Duodenum (tissue), 1 donor: ENCODE measurements around a stretch of chr17.

GRCh38 chr17:28896564-28897553 is 674 bp downstream of the FLOT2 start:
- PRO-cap = unidirectional peak, plus-strand start at chr17:28897319

DNA sequence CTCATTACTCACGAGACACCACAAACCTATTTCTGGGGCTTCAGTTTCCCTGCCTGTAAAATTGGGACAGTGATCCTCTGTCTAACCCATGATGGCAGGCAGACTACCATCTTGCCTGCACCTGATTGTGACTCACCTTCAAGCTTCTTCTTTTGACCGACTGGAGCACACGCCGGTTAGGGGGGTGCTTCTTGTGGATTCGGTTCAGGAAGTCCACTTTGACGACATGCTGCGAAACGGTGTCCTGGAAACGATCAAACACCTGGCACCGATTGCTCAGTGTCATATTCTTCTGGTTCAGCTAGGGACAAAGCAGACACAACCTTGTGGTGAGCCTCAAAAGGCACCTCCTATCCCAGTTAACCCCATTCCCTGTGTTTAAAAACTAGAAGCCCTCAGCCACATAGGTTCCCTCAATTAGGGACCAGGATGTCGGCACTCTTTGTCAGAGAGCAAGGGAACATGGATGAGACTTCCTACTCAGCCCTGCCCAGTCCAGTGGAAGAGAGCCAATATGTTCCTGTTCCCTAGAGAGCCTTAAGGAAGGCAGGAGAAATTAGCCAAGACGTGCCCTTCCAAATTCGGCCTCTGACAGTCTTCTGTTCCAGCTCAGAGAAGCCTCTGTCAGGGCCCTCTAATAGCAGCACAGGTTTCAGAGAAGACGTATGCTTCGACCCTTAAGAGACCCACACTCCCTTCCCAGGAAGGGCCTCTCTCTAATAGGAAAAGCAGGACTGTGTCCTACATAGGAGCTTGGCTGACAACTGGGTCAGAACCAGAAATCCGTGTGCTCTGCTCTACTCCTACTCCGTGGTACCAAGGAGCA is 14.5 kb upstream of the DHRS13 start:
- PRO-cap = no peak

DNA sequence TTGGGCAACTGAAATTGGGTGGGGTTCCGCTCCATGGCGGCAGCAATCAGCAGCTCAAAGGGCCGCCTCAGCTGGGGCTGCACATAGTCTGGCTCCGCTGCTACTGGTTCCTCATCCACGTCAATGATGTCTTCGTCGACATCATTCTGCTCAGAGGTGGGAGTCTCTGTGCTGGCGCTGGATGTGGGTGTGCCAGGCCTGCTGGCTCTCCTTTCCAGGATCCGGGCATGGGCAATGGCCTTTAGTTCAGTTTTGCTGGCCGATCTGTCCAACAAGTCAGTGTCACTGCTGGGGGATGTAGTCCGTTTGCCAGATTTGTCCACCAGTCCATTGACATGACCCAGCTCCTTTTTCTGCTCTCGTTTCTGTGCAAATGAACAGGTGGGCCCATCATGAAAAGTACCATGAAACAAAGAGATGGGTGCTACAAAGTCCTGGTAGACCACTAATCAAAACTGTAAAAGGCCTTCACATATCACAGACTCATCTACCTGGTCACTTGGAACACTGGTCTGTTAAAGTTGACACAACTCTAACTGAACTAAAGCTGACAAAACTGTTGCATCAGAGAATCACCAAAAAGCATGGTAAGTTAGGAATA is 21.2 kb upstream of the DHRS13 start:
- PRO-cap = no peak

GRCh38 chr17:28945045-28945680 is 6.2 kb downstream of the PHF12 start:
- PRO-cap = no peak

DNA sequence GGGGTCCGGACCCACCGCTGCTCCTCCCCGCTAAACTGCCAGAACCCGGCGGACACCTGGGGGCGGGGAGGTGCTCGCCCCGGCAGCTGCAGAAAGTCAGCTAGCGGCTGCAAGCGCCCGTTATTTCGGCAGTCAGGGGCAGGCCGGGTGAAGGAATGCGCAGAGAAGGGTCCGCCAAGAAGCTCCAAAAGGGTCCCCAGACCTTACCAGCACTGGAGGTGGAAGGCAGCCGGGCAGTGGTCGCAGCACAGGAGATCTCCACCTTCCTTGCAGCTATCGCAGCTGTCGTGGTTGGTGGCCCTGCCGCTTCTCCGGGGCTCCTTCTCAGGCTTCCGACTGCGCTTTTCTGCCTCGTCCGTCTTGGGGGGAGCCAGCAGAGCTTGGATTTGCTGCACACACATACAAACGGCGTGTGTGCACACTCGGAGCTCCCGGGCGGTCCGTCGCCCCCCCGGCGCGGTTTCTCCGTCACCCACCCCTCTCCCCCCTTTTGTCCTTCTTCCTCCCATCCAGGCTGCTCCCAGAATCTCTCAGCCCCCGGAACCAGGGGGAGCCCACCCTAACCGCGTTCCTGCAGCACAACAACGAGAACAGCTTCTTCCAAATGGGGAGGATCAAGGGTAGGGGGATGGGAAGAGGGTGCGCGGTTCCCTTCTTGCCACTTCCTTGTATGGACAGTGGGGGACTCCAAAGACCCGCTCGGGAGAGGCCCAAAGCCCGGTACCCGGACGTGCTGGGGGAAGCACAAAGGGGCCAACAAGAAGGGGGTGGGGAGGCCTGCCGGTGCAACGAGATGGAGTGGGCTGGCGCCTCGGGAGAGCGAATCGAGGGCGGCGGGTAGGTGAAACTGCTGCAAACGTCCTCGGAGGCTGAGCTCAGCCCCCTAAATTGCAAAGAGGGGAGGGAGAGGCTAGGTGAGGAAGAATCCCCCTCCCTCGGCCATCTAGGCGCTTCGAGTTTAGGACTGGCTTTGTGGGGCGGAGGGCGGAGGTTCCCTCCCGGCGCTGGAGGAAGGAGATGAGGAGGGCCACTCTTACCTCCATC is 1.1 kb downstream of the PHF12 start:
- PRO-cap = unidirectional peak, minus-strand start at position 348 of the sequence

- PRO-cap = no peak
These were observed 65.7 kb downstream of the PIPOX start for GRCh38 chr17:29108624-29109150.

DNA sequence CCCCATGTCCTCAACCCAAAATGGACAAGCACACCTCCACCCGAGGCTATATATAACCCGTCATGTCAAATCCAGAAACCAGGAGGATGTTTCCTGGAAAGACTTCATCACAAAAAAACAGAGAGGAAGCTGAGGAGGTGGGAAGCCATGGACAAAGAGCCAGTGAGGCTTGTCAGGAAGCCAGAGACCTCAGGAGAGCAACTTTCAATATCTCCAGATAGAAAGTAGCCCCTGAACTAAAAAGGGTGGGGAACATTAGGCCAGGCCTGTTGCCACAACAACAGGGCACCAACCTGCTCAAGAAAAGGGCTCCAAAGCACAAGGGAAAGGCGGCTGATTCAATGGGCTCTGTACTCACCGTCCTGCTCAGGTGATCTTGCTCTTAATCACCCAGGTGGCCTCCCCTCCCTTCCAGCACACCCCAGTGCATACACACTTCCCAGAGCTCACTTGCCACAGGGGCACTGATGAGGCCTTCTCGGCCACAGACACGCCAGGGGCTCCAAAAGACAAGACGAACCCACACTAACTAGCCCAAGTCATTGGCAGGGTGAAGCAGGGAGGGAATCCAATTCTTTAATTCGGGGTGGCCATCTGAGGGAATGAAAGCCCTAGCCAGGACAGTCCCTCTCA is 1.6 kb downstream of the MYO18A start:
- PRO-cap = no peak

- PRO-cap = no peak
These were observed 5.6 kb upstream of the CRYBA1 start for GRCh38 chr17:29240801-29241678.

- PRO-cap = no peak
These were observed 14.6 kb downstream of the NUFIP2 start for GRCh38 chr17:29279027-29279978.

DNA sequence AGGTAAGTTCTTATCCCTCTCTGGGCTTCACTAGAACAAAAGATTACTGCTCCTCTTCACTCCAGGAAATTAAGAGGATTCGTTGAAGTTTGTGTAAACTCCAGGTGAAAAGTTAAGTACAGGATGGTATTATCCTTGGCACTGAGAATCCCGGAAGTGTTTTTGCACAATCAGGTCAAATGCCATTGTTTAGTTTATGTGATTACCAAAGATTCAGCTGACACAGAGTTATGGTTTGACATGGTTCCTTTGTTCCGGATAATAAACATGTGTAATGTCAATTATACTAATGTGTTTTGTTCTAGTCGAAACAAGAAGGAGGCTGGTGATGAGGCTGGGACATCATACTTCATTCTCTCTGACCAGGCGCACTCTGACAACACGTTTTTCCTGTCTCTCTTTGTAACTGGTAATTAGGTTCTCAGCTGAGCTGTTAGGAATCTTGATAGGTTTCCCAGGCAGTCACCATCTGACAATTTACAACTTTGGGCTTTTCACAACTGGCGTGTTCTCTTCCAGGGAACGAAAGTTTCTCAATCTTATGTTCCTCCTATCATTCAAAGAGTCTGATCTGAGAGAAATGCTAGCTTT is 10.8 kb upstream of the TAOK1 start:
- PRO-cap = no peak

DNA sequence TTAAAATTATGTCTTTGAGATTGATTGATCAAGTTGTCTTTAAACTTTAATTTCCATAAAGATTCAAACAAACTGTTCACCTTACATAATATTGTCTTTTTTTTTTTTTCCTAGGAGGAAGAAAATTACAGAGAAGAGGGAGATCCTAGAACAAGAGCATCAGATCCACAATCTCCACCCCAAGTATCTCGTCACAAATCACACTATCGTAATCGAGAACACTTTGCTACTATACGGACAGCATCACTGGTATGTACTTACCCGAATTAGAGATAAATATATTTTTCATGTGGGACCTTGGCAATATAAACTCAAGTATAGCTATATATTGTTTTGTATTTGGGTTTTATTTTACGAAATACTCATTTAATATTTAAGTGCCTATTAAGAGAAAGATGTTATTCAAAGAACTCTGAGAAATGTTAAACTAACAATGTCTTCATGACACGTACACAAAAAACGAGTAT is 64.3 kb downstream of the ABHD15 start:
- PRO-cap = no peak

DNA sequence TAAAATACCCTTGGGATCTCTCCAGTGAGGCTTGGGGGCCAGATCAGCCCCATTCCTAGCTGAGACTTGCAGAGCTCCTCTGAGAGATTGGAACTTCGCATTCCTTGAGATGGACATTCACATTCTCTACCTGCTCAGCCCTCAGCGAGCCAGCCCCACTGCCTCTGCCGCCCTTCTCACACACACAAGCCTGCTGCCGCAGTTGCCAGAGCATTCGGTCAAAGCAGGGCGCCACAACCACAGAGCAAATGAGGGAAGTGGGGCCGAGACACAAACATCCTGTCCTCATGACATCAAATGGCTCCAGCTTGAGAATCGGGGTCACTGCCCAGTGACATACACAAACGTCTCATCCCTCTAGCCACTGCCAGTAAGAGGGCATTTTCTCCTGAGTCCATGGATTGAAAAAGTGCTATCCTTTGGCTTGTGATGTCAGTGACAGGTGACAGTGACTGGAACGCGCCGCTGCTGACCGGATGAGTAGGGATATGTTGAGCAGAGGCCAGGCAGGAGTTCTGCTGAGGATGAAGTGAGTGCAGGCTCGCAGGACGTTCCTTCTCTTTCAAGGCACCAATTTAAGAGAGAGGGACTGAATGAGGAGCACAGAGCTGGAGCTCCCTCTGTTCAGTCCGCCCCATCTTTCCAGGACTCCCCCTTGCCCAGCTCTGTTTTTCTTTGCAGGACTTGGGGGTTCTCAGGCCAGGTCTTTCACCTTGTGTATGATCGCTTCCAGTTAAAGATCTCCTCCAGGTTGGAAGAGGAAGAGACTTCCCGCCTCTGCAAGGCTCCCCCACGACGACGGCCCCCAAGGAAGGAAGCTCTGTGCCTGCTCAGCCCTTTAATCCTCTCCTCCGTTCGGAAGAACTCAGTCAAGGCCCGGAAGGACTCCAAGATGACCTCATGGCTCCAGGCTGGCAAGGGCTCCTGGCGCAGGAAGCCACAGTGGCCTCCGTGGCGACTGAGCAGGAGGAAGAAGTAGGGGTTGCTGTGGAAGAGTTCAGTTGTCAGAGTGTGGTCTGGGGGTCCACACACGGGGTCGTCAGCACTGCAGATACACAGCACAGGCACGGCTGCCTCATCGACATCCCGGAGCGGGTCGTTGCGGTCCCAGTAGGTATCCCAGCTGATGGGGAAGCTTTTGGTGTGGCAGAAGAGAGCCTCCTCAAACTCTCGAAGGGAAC is 4.6 kb downstream of the ABHD15 start:
- PRO-cap = bidirectional peak, plus-strand start at position 512 of the sequence, minus-strand start at position 178 of the sequence

DNA sequence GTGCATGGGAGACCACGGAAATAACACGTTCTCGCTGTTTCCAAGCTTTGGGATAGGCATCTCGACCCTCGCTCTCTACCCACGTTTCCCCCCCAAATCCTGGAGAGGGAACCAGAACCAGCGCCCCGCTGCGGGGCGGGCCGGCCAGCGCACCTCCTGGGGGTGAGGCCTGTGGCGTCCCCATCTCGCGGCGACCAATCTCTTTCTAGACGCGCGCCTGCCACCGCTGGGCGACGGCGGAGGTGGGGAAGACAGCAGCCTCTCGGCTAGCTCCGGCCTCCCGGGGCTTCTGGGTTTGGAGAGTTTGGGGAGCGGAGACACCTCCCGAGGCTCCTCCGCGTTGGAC is 709 bp upstream of the TP53I13 start:
- PRO-cap = bidirectional peak, plus-strand start at position 229 of the sequence, minus-strand start at position 155 of the sequence

DNA sequence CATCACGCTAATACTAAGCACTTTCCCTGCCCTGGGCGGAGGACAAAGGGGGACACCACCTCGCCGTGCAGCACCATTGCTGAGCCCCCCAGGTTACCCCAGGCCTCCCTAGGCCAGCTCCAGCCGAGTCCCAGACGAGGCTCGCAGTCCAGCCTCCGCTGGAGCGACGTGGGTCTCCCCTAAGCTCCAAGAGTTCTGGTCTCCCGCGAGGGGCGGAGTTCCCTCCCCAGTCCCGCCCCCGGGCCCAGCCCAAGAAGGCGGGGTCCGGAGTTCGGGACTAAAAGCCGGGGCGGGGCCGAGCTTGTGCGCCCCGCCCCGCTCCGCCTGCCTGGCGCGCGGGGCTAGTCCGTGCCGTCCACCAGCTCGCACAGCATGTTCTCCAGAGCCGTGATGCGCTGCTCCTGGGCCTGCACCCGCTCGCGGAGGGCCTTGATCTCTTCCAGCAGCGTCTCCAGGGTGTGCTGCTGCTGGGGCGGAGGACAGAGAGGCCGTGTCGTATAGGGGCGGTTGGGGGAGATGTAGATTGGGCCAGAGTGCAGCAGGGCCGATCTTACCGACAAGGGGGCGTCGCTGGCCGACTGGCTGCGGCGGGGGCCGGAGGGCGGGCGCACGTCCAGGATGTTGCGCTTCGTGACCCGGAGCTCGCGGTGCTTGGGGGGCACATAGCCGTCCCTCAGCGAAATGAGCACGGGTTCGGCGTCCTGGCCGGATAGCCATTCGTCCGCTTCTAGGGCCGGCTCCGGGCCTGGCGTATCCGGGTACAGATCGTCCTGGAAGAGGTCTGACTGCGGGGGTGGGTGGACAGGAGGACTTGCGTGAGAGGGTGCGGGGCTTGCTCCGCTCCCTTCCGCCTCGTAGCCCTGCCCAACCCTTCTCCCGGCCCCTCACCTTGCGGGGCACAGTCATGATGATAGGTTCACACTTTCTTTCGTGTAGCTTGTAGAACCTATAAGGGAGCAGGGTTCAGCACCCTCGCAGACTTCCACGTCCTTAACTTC is 7.0 kb downstream of the CORO6 start:
- PRO-cap = bidirectional peak, plus-strand start at position 373 of the sequence, minus-strand start at position 168 of the sequence

GRCh38 chr17:29629849-29630807 is 7.4 kb upstream of the CORO6 start:
- PRO-cap = no peak

- PRO-cap = no peak
These were observed 9.8 kb upstream of the CORO6 start for GRCh38 chr17:29632326-29633004.

- PRO-cap = no peak
These were observed 51.6 kb upstream of the CORO6 start for GRCh38 chr17:29674259-29674743.

DNA sequence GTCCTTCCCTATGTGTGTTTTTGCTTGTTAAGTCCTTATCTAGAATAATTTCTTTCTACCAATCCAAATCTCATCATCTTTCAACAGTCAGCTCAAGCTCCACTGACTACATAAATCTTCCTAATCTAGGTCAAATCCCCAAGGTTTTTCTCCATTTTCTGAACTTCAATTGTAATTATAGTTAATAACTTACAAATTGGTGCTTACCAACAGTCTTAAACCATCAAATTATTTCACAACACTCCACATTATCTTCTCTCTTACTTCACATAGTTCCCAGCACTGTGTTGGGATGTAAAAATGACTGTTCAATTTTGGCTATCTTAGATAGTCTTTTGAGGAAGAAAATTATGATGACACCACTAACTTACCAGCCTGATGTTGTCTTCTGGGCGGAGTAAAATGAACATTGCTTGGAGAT is 72.4 kb upstream of the CORO6 start:
- PRO-cap = no peak

DNA sequence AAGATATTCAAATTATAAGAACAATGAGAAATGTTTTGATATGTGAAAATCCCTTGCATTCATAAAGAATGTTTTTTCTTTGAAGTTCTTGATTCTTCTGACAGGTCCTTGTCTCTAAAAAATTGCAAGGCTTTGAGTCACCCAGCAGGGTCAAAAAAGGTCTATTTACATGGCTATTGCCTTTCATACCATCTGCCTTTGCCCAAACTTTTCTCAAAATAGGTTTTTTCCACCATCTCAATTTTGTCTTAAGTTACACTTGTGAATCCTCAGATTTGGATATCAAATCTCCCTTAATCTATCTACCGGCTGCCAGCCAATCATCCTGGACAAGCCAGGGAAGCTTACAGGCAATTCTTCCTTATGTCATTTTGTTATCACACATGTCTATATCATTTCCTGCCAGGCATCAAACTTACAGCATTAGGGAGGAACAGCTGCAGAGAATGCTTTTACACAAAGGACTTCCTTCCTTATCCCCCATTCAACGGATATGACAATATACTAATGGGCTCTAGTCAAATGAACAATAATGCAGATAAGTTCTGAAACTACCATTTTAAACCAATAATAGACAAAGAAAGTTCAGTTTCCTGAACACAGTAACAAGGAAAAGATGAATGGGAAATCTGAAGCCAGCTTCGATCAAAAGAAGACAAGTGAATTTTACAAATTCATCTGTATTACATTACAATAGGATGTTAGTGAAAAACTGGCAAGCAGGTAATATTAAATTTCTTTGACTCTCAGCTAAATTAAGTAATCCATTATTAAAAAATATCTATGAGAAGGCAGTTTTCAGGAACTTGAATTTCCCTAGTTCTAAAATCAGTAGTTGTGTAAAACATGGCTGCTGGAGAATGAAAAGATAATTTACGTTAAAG is 104.2 kb upstream of the CORO6 start:
- PRO-cap = no peak

DNA sequence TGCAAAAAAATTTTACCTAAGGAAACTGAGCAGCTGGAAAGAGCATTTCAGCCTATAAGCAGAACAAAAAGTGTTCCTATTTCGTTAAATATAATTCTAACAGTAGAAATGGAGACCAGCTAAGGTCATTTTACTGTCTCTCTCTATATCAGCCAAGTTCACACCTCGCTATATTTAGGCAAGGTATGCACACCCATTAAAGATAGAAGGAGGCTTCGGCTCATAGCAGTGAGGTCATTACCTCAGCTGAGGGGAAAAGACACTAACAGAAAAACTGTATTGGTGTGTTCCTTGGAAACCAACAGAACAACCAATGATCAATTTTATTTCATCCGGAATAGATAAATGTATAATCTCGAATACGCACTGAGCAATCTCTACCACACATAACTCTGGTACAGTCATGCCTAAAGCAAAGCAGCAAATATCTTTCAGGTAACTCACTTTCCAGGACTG is 109.8 kb upstream of the CORO6 start:
- PRO-cap = no peak